Mesangial cell (primary cell): ENCODE measurements around the gene CDH1.

- RAMPAGE, long total RNA = no peak
Measured at GRCh38 chr16:68023792-68024084, 654 bp downstream of the DUS2 start.

- RAMPAGE, long total RNA = no peak
Measured at GRCh38 chr16:68194317-68194723, 41.6 kb downstream of the ESRP2 start.

GRCh38 chr16:68298088-68298700, 12.6 kb downstream of the SLC7A6OS start:
- RAMPAGE, long total RNA = no peak

DNA sequence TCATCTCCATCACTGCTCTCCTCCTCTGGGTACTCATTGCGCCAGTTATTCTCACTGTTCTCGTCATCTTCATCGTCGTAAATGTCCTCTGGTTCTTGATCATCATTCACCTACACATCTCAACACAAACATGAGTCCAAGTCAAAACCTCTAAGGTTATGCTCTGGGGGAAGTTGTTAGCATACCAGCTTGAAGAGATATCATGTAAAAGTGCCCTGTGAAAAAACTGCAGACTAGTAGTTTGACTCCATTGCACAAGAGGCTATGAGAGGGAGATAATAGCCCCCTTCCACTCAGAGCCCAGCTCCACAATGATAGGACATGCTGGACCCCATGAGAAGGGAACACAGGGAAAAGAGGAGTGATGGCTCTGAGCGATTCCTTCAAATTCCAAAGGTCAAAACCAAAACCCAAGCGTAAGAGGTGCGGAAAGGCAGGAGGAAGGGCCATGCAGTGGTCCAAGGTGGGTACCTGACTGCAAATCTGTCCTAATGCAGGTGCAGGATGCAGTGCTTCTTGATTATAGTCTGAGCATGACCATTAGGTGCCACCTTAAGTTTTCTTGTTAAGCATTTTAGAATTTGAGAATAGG, 8.3 kb downstream of the SLC7A6OS start:
- RAMPAGE, long total RNA = no peak

DNA sequence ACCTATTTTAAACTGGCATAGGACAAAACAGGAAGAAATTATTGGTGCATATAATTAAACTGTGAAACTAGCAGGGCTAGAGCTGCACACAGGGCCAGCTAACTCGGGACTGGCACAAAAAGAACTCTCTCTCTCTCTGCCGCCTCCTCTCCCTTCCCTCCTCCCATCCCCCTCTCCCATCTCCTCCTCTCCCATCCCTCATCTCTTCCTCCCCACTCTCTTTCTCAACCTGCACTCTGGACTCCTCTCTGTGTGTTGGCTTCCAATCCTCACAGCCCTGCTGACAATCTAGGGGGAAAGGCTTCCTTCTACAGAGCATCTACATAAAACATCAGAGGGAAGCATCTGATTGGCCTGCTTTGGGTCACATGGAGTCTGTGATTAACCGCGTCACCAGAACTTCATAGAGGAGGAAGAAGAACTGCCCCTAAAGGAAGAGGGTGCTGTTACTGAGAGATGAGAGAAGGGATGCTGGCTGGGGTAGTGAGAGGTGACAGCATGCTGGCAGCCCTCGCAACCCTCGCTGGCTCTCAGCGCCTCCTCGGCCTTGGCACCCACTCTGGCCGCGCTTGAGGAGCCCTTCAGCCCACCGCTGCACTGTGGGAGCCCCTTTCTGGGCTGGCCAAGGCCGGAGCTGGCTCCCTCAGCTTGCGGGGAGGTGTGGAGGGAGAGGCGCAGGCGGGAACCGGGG, 12.9 kb upstream of the ZFP90 start:
- RAMPAGE, long total RNA = no peak

GRCh38 chr16:68529897-68530831, 8.9 kb upstream of the ZFP90 start:
- RAMPAGE, long total RNA = no peak

GRCh38 chr16:68643841-68644277, 1.3 kb upstream of the CDH3 start:
- RAMPAGE, long total RNA = no peak

- RAMPAGE, long total RNA = no peak
Measured at GRCh38 chr16:68737039-68737535, at the start of gene CDH1. Gene CDH1, plus strand, starts transcription at chr16:68737292.

- RAMPAGE, long total RNA = no peak
Measured at GRCh38 chr16:68754346-68754867, 17.3 kb downstream of the CDH1 start.

- RAMPAGE, long total RNA = no peak
Measured at GRCh38 chr16:68760499-68761462, 23.7 kb downstream of the CDH1 start.

GRCh38 chr16:68789975-68791062, 53.0 kb upstream of the TANGO6 start:
- RAMPAGE, long total RNA = no peak

GRCh38 chr16:68971963-68972531, 128.7 kb downstream of the TANGO6 start:
- RAMPAGE, long total RNA = no peak

DNA sequence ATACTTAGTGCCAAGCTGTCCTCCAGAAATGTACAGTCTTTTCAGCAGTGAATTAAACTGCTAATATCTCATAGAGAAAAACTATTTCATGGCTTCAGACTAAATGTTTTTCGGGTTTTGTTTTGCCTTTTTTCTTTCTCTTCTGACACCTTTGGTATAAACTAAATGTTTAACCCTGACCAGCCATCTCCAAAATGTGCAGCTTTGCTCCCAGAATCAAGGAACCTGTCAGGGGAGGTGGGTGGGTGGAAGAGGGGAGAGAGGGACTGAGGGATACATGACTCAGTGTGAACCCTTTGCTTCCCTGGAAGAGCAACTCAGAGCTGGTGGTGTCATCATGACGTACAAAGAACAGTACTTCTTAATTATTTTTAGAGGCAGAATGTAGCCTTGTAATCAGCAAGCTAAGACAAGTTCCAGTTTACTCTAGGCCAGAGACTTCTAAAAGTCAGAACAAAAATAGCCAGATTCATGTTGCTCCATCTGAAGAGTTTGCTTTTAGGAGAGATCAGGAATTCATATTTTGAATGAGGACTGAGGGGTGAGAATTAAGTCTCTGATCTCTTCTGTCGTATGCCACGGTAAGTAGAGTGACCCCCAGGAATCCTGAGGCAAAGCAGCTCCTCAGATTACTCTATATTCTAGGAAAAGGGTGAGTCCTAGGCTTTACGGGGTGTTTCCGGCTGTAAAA, 119.6 kb upstream of the HAS3 start:
- RAMPAGE, long total RNA = no peak

DNA sequence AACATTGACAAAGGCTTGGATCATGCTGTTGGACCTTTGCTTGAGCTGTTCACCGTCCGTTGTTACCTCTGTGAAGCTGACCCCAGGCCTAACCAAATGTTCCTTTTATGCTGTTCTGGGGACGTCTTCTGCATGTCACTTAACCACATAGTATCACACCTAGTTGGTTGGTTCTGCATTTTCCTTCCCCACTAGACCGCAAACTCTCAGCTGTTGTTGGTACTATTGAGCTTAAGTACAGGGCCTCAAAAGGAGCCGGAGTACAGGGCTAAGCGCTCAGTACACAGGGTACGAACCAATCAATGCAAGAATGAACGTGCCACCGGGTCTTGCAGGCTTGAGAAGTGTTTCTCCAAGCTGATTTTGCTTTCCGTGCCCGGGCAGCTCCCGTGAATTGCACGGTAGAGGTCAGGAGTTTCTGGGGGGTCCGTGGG, 439 bp upstream of the SNTB2 start:
- RAMPAGE, long total RNA = no peak

DNA sequence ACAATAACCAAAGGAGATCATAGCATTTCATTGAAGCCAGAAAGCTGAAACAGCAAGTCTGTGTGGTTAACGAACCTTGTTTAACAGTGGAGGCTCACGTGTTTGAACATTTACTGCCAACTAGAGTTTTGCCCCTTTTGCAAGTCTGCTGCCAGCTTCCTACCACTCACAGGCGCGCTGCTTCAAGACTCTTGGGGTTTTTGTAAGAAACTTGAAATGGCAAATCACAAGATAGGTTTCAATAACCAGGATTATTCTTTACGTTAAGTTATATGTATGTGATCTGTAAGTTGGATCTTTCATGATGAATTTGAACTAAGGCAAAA, 1.2 kb downstream of the SNTB2 start:
- RAMPAGE, long total RNA = no peak

GRCh38 chr16:69316473-69317114, 5.4 kb downstream of the VPS4A start:
- RAMPAGE, long total RNA = no peak

GRCh38 chr16:69423026-69423701, 1.3 kb upstream of the CYB5B start:
- RAMPAGE, long total RNA = no peak

DNA sequence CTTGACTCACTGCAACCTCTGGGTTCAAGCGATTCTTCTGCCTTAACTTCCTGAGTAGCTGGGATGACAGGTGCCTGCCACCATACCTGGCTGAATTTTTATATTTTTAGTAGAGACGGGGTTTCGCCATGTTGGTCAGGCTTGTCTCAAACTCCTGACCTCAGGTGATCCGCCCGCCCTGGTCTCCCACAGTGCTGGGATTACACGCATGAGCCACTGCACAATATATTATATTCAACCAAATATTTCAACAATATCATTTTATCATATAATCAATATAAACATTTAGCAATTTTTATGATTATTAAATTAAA, 34.2 kb upstream of the NFAT5 start:
- RAMPAGE, long total RNA = no peak

GRCh38 chr16:69566088-69566789, 473 bp downstream of the NFAT5 start:
- RAMPAGE, long total RNA = no peak

GRCh38 chr16:69691823-69692326, 34.5 kb downstream of the NQO1 start:
- RAMPAGE, long total RNA = no peak